Fibroblast of villous mesenchyme (primary cell): ENCODE measurements around the genes DIAPH2, CSTF2 and TMEM35A.

DNA sequence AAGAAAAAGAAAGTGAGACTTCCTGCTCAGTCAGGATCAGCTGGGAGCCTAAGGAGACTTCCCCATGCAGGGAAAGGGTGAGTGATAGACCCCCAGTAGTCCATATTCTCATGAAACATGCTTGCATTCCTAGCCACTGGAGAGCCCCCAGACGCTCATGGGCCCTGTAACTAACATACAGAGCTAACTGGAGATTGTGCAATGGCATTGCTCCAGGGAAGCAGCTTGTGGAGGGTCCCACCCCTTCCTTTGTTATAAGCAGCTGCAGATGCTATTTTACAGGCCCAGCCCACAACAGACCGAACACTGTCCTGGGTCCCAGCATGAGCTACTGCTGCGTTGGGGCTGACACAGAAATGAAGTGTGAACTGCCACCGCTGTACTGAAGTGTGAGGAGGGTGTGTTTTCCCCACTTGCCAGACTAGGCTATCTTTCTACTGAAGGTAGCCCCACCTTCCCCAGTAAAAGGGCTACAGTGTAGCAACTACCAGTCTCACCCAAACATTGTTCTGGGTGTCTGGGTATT is 1465.6 kb upstream of the DIAPH2 start:
- CAGE, long polyA plus RNA = no peak

DNA sequence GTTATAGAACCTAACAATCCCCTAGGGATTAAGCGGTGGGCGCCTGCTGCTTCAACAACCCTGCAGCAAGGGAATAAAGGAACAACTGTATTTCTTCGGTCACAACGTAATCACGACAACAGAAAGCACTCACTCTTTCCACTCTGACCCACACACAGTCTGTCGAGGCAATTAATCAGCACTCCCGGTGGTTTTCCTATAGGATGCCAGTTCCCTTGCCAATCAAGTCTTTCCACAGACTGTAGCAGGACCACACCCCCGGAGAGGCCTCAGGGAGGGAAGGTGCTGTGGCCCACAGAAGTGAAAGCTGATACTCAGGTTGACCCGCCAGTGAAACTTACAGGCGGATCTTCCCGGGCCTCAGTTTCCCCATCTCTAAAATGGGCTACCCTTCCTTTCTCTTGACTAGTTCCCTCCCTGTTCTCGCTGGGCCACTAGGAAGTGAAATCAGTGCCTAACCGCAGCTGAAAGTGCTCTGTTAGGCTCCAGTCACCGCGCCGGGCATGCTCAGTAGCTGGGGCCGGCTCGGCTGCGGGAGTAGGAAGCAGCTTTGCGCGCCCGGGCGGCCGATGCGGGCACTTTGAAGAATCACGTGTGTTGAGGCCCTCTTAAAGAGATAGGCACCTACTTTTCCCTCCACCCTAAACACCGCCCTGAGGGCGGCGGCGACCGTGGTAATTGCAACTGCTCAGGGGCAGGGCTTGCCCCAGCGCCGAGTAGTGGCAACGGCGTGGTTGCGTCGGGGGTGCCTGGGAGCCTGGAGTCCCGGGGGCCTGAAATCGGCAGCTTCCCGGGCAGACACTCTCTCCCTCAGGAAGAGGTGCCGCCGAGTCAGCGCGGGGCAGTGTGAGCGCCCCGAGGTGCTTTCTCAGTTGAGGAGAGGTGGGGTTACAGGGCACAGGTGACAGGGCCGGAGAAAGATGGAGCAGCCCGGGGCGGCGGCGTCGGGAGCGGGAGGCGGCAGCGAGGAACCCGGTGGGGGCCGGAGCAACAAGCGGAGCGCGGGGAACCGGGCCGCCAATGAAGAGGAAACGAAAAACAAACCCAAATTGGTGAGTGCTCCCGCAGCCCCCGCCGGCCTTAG is at the start of gene DIAPH2:
Gene DIAPH2 (plus strand): TSS at position 704 of the 1,084 bp plus-strand sequence.
- CAGE, long polyA plus RNA = no peak

- CAGE, long polyA plus RNA = no peak
These were observed 553.8 kb downstream of the RPA4 start for GRCh38 chrX:97437276-97438142.

DNA sequence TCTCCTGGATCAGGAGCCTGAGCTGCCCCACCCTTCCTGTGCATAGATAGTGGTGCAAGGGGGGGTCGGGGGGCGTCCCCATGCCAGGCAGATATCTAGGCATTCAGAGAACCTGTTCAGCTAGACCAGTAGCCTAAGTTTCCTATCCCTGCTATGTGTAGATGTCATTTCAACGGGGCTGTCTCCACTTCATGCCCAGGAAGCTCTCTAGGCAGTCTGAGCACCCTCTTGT is 941.0 kb downstream of the PCDH19 start:
- CAGE, long polyA plus RNA = no peak

DNA sequence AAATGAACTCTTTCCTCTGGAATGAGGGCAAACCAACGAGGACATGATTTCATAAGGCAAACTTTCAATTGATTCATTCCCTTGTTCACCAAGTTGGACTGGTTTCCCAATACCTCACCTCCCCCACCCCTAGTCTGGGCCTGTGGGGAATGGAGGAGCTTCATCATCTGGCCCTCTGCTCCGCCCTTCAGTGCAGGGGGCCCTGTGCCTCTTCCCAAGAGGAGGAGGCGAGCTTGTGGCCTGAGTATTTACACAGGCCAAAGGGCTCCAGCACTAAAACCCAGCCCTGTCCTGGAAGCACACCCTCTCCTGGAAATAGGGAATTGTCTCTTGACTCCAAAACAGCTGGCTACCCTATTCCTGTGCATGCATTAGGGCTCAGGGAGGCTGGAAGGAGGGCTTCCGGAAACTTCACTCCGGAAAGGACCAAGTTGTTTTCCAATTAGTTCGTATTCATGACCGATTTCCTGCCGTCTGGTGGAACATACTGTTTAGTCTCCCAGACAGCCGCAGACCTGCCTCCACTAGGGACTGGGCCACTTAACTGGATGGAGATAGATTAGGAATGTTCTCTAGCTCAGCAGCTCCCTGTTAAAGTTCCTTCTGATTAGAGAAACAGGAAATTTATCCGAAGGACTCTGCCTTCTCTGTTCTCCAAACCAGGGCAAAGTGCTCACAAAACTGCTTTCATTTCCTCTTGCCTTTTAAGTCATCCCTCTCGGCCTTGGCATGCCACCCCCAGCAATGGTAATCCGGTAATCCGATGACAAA is 5.7 kb downstream of the SRPX2 start:
- CAGE, long polyA plus RNA = no peak

- CAGE, long polyA plus RNA = no peak
These were observed 9.3 kb upstream of the SYTL4 start for GRCh38 chrX:100741082-100741711.

GRCh38 chrX:100743128-100743698 is 11.3 kb upstream of the SYTL4 start:
- CAGE, long polyA plus RNA = no peak

GRCh38 chrX:100819458-100820514 is at the start of gene CSTF2:
CSTF2 (plus strand) TSS chrX:100820391.
- CAGE, long polyA plus RNA = start-site peak on the plus strand at chrX:100820375-100820396, 23 and 31 reads in 2 replicates

GRCh38 chrX:101078634-101079354 is at the start of gene TMEM35A:
TMEM35A (plus strand) TSS chrX:101078879.
- CAGE, long polyA plus RNA = no peak

- CAGE, long polyA plus RNA = no peak
These were observed 730 bp downstream of the TIMM8A start for GRCh38 chrX:101347820-101348203.

- CAGE, long polyA plus RNA = no peak
These were observed 652 bp downstream of the GLA start for GRCh38 chrX:101406891-101407655.

DNA sequence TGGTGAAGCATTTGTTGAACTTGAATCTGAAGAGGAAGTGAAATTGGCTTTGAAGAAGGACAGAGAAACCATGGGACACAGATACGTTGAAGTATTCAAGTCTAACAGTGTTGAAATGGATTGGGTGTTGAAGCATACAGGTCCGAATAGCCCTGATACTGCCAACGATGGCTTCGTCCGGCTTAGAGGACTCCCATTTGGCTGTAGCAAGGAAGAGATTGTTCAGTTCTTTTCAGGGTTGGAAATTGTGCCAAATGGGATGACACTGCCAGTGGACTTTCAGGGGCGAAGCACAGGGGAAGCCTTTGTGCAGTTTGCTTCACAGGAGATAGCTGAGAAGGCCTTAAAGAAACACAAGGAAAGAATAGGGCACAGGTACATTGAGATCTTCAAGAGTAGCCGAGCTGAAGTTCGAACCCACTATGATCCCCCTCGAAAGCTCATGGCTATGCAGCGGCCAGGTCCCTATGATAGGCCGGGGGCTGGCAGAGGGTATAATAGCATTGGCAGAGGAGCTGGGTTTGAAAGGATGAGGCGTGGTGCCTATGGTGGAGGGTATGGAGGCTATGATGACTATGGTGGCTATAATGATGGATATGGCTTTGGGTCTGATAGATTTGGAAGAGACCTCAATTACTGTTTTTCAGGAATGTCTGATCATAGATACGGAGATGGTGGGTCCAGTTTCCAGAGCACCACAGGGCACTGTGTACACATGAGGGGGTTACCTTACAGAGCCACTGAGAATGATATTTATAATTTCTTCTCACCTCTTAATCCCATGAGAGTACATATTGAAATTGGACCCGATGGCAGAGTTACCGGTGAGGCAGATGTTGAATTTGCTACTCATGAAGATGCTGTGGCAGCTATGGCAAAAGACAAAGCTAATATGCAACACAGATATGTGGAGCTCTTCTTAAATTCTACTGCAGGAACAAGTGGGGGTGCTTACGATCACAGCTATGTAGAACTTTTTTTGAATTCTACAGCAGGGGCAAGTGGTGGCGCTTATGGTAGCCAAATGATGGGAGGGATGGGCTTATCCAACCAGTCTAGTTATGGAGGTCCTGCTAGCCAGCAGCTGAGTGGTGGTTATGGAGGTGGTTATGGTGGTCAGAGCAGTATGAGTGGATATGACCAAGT is 4.5 kb downstream of the HNRNPH2 start:
- CAGE, long polyA plus RNA = no peak

GRCh38 chrX:101418808-101419097 is 10.7 kb downstream of the HNRNPH2 start:
- CAGE, long polyA plus RNA = no peak

DNA sequence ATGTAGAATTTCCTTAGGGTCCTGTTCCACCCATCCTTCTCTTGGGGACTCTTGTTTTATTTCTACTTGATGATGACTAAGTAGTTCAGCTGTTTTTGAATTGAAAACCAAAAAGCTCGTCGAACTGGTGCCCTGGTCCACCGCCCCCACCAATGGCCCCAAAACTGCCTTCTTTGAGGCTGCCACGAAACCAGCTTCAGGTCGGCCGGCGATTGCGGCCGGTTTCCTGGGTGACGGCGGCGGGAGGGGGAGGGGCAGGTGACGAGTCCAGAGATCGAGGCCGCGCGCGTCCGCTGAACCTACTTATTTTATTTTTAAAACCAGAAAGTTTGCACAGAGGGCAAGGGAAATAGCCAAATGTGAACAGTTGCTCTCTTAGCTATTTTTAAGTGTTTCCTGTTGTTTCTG is 120.7 kb upstream of the ARMCX2 start:
- CAGE, long polyA plus RNA = no peak

DNA sequence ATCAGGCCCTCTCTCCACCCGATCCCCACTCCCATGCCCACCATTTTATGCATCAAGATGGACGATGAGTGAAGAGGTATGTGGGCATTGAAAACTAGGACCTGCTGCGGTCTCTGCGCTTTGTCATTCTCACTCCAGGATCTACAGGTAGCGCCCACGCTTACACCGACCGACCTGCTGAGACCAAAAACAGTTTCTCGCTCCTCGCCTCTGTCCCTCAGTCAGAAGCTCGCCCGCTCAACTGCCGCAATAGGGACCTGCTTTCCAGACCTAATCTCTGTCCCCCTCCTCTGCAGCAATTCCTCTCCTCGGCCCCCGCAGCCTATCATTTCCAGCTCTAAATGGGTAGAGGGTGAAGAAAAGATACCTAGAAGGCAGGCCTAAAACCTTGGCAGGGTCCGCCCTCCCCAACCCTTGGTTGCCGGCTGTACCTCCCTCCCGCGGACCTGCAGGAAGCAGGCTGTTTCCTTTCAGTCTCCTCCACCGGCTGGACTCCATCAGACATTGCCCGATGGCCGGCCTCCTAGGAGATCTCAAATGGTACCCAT is 541 bp downstream of the BEX5 start:
- CAGE, long polyA plus RNA = no peak

DNA sequence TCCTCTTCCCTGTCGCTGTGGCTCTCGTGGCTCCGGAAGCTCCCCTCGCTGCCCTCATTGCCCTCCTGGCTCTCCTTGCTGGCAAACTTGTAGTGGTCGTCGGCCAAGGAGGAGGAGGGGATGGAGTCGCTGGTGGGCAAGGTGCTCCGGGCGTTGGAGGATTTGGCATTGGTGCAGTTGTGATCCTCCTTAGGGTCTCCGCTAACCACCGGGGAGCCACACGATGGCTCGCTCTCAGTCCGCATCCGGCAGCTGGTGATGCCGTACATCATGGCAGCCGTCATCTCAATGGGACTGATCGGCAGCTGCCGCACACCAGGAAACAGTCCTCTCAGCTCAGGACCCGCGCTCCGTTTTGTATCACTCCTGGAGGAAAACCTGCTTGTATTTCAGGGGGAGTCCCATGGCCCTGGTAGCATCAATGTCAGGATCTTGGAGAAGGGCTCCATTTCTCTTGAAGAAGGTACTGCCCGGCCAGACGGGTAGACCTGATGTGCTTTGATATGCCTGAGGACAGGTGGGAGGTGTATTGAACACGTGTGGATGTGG is 30.6 kb upstream of the TMSB15A start:
- CAGE, long polyA plus RNA = no peak

- CAGE, long polyA plus RNA = no peak
These were observed 781 bp downstream of the ARMCX5 start for GRCh38 chrX:102599999-102600593.

DNA sequence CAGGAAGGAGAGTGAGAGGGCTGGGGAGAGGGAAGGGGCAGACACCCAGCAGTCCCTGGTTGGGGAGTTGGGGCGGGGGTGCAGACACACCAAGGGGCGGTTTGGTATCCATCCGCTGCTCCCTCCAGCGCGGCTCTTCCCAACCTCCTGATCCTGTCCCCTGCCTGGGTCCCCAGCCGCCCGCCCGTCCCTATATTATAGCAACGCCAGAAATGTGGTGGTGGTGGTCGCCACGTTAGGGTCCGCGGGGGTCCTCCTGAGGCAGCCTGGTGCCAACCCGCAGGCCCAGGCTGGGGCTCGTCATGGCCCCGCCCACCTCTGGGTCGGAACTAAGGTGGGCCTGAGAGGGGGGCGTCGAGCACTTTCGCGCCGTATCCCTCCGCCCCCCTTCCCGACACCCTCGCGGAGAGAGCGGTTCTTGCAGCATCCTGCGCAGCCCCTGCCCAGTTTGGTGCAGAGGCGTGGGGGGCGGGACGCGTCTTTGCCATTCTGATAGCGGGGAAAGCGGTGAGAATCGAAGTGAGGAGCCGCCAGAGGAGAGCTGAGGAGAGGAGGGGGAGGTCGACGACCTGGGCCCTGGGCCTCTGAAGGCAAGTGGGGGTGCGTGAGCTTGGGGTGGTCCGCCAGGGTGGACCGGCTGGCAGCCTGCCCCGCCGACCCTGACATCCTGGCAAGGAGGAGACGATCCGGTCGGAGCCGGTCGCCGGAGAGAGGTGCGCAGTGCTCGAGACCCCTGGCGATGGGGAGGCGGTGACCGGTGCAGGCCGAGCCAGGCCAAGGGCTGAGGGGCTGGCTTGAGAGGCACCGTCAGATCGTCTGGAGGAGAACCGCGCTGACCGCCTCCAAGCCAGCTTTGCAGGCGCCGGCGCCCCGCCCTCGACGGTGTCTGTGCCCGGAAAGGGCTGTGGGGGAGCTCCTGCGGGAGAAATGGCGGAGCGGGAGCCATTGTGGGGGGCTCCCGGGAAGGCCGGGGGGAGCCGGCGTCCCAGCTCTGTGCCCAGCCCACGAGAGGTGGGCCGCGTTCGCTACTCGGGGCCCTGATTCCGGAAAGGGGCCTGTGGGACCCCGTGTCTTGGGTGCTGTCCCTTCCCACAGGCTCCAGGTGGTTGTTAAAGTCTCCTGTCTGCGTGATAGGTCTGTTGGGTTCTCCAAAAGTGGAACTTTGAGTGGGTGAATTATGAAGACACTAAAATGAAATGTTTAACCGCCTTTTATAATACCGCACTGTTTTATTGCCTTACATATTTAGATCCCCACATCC is 25.5 kb downstream of the GPRASP3 start:
- CAGE, long polyA plus RNA = no peak

DNA sequence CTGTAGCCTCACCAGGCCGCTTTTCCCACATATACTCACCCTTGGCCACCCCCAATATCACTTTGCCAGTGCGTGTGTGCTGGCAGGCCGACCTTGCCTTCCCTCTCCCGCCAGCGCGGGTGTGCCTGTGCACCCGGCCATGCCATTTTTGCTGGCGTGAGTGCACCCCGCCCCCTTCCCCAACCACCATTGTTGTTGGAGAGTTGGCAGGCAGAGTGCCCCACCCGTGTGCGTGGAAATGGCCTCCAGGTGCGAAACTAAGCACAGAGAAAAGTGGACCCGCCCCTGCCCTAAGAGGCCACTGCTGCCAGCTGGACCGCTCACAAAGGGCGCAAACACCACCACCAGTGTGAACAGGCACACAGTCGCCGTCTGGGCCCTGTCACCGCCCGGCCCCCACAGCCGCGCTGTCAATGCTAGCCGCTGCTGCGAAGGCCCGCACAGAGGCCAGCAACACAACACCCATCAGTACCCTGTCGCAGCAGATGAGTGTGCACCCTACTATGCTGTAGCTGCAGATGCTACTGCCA is 6.0 kb downstream of the BEX4 start:
- CAGE, long polyA plus RNA = no peak

DNA sequence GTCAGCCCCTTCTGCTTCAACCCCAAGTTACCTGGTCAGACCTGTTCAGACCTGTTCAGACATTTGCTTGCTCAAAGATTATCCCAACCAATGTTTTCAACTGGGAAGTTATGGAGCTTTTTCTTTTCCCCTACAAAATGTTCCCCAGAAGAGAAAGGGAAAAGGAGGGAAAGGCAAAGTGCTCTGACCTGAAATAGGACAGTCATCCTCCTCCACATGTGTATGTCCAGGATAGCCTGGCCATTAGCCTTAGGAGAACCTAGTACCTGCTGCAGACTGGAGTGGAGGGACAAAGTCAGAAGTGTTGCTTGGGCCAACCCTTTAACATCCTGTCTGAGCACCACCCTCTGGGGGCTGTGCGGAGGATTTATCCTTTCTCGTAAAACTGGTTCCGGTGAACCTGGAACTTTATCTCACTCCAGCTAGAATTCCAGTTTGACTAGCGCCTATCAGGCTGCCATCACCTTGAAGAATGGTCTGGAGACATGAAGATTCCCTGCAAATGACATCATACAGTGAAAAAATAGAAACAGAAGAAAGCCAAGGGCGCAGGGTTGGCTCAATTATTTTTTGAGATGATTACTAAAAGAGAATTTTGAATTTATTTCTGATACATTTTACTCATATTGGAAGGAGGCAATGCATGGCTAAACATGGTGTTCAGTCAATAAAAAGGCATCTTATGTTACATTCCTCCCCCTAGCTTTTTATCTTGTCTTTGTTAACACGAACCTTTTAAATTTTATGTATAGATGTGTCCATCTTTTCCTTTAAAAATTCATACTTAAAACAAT is 4.0 kb downstream of the TCEAL8 start:
- CAGE, long polyA plus RNA = no peak